Temporal lobe (tissue), 2 donors: ENCODE measurements around a stretch of chr5.

GRCh38 chr5:10319195-10319746, 11.6 kb upstream of the CMBL start:
- RAMPAGE, long total RNA, result no peak

DNA sequence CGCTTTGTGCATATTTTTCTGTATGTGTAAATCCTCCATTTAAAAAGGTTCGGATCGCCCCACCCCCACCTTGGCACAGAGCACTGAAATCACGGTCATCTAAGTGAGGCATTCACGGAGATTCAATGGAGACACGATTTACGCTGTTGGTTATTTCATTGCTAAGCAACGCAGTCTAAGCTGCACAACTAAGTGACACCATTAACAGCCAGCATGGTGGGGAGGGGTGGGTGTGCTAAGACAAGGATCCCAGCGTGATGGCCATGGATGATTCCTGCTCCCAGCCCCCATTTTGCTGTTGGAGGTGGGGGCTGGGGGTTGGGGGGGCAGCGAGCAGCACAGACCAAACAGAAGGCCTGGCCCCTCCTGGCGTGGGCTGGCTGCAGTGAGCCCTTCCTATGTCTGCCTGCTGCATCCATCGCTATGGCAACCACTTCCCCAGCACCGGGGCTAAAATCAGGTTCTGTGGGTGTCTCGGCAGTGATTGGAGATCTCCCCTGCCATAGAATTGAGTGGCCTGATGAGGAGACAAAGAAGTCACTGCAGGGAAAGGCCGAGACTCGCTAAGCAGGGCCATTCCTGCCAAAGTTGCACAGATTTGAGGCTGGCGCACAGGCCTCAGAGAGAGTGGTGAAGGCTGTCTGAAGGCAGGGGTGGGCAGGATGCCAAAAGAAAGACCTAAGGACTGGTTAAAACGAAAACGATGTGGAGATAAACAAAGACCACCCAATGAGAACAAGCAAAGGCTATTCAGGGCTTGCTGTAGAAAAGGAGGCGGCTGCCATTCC, 14.2 kb upstream of the MARCHF6 start:
- RAMPAGE, long total RNA, result no peak

- RAMPAGE, long total RNA, result no peak
Observed at GRCh38 chr5:10386748-10387244, 33.3 kb downstream of the MARCHF6 start.

DNA sequence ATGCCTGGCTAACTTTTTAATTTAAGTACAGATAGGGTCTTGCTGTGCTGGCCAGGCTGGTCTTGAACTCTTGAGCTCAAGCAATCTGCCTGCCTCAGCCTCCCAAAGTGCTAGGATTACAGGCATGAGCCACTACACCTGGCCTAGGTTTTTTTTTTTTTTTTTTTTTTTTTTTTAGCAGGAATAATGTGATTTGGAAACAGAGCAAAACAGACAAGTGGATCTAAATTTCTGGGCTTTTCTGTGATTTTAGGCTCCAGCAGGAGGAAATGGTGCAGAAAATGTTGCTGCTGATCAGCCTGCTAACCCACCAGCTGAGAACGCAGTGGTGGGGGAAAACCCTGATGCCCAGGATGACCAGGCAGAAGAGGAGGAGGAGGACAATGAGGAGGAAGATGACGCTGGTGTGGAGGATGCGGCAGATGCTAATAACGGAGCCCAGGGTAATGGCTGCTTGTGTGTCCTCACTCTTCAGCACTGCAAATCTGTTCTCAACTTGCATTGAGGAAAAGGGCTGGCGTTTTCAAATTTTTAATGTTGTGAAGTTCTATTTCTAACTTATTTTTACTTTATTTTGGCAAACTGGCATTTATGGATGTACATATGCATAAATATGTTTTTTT, 37.9 kb downstream of the MARCHF6 start:
- RAMPAGE, long total RNA, result no peak

DNA sequence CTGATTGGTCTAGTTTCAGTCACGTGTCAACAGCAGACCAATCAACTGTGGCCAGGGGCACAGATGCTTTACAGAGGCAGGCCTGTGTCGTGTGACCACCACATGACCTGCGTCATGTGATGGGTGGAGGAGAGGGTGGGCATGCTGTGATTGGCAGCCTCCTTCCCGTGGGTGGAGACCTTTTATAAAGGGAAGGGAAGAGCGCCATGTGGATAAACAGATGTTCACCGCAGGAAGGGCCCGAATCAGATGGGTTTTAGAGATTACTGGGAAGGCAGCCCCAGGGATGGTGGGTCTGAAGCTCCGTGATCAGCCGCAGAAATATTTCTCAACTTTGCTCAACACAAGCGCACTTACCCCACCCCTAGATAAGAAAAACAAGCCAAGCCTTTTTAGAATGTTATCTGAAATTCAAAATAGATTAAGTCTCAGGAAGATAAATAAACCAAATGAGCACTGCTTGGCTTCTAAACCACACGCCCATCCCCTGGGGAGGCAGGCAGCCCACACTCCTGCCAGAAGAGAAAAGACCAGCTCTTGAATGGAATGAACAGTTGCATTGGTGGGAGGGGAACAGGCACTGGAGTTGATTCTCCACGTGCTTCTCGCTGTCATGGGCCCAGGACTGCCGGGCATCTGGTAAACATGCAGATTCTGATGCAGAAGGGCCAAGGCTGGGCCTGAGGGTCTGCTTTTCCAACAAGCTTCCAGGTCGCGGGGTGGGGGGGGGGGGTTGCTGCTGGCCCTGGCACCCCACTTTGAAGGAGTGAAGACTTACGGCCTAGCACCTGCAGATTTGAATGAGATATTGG, 43.7 kb downstream of the ROPN1L start:
- RAMPAGE, long total RNA, result no peak

DNA sequence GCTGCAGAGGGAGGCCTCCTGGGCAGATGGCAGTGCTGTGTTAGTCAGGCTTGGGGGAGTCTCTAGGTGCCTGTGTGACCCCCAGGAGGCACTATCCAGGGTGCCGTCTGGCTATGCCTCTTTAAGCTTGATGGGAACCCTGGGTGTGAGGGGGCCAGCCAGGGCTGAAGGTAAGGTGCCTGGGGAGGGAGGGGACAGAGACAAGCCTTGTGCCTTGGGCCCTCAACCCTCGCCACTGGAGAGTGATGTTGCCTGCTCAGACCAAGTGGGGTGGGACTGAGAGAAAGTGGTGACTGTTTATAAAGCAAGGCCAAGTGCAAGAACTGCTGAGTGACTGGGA, 11.2 kb upstream of the ANKRD33B start:
- RAMPAGE, long total RNA, result no peak

GRCh38 chr5:10564471-10564604, 468 bp downstream of the ANKRD33B start:
- RAMPAGE, long total RNA, result no peak

DNA sequence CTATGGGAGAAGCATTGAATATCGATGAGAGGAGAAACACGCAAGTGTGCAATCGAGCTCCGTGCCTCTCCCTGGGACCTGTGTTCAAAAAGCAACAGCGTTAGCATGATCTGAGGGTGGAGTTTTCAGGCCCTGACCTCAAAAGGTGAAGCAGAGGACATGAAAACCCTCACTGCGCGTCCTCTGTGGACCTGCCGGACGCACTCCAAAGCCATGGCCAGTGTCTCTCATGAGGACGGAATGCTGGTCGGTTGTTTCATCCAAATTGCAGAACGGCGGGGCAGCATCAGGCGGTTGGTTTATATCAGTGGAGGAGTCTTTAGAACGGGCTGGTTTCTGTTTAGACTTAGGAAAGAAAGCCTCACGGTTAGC, 67.8 kb downstream of the ANKRD33B start:
- RAMPAGE, long total RNA, result no peak

GRCh38 chr5:10670985-10672076, 89.7 kb downstream of the DAP start:
- RAMPAGE, long total RNA, result no peak

DNA sequence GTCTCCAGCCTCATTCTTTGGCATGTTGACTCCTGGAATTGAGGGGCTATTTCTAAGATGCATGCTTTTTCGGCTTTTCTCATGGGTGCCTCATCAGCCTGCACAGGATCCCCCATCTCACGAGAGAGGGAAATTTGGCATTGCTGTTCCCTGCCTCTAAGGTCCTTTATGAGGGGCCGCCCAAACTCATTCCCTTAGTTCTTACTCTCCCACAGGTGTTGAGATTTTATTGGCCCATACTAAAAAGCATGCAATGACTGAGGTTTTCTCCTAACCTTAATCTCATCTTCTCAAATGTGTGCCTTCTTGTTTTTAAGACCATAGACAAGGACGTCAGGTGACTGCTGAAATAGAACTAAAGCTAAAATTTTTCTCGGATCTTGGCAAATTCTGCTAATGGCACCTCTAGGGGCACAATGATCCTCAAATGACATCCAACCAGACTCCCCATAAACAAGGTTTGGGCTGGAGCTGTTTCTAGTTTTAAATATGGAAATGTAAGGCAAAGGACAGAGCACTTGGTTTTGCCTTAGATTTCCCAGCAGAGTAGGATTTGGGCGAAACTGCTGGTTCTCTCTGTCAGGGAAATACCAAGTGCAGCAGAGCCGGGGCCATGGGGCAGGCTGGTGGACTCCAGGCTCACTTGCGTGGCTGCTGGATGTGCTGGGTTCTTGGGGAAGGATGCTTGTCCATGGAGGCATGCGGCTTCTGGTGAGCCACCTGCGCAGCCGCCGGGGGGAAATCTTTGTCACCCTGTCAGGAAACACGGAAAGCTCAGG, 80.4 kb downstream of the DAP start:
- RAMPAGE, long total RNA, result no peak

DNA sequence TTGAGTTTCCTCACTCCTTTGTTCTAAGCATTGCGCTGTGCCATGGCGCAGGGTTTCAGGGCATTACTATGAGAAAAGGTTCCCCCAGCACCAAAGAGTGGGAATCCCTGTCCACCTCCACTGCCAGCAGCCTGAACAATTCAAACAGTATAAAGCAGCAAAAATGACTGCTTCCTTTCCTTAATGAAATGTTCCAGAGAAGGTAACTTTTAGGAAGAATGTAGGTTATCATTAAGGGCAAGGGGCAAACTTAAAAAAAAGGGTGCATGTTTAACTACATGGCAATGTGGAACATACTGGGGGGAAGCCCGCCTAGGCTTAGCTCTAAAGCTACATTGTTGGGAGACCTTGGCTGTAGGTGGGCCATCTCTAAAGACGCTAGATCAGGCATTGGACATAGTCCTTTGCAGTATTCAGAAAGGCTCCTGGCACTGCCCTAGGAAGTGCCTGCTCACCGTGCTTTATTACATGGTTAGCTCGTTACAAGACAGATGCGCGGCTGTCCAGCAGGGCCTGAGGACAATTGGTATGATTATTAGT, 64.2 kb downstream of the DAP start:
- RAMPAGE, long total RNA, result no peak

DNA sequence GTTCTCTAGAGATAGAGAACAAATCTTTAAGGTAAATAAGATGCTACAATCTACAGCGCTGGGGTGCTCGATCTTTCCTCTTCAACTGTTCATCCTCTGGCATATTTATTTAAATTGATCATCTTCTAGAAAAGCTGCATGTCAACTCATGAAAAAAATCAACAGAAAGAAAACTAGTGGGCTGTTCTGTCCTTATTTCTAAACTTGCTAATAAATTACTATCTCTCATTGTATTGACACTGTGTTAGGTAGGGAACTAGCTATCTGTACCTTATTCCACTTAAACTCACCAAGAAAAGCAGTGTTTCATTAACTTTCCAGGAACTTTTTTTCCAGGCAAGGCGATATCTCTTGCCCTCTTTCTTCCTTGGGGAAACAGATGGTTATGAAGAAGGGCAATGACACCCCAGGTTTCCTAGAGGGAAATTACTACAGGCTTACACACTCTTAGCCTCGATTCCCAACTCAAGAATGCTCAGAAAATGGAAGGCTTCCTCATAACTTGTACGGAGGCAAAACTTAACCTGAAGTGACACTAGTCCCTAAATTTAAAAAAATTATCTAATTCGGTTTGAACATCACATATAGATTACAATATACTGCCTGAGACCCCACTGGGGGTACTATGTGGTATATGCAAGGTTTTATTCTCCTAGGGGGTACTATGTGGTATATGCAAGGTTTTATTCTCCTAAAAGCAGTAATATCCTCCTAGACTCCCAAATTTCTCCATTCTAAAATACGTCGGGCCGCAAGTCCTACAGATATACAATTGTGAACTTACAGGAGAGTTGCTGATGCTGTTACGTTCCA, 15.4 kb downstream of the DAP start:
- RAMPAGE, long total RNA, result no peak

GRCh38 chr5:10747708-10748858, 13.0 kb downstream of the DAP start:
- RAMPAGE, long total RNA, result no peak

DNA sequence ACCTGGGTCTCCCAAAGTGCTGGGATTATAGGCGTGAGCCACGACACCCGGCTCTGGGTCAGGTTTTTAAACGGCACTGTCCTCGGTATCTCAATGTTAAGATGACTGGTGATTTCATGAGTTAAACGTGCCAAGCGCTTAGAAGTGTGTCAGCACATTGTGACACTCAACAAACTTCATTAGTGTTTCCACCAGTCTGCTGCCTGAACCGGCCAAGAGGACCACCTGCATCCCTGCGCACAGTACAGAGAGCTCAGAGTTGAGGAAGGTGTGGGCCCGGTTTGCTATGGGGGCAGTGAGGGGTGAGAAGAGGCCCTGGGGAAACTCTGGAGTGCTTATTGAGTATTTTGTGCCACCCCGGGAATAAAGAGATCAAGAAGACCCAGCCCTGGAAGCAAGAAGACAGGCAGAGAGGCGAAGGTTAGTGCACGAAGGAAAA, 3.5 kb downstream of the DAP start:
- RAMPAGE, long total RNA, result no peak

GRCh38 chr5:10759976-10760546, 973 bp downstream of the DAP start:
- RAMPAGE, long total RNA, result no peak

DNA sequence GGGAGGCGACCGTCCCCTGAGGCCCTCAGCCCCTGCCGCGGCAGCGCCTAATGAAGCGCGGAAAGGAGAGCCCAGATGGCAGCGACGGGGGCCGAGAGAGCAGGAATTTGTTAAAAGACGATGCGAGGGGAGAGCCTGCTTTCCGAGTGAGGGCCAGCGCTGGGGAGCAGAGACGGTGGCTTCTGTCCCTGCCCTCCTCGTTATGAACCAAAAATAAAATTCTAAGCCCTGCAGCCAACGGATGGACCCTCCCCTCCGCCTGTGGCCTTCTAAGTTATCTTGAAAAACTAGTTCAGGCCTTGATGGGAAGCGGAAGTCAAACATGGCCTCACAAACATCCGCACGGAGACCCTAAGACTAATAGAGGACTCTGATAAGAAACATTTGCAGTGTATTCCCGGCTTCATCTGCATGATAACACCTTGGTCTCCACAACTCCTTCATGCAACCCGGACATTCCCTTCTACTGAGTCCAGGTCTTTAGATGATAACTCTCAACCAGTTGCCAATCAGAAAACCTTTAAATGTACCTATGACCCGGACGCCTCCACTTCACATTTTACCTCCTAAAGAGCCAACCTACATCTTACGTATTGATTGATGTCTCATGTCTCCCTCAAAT, 716 bp upstream of the DAP start:
- RAMPAGE, long total RNA, result no peak

GRCh38 chr5:11588608-11589365, 315.5 kb downstream of the CTNND2 start:
- RAMPAGE, long total RNA, result no peak

- RAMPAGE, long total RNA, result no peak
Observed at GRCh38 chr5:11903130-11904133, 814 bp downstream of the CTNND2 start.

- RAMPAGE, long total RNA, result no peak
Observed at GRCh38 chr5:12888389-12888700, 984.1 kb upstream of the CTNND2 start.

GRCh38 chr5:14118835-14119487, 24.2 kb upstream of the TRIO start:
- RAMPAGE, long total RNA, result no peak